CMK (cell line): ENCODE data around the genes THPO and CHRD.

DNA sequence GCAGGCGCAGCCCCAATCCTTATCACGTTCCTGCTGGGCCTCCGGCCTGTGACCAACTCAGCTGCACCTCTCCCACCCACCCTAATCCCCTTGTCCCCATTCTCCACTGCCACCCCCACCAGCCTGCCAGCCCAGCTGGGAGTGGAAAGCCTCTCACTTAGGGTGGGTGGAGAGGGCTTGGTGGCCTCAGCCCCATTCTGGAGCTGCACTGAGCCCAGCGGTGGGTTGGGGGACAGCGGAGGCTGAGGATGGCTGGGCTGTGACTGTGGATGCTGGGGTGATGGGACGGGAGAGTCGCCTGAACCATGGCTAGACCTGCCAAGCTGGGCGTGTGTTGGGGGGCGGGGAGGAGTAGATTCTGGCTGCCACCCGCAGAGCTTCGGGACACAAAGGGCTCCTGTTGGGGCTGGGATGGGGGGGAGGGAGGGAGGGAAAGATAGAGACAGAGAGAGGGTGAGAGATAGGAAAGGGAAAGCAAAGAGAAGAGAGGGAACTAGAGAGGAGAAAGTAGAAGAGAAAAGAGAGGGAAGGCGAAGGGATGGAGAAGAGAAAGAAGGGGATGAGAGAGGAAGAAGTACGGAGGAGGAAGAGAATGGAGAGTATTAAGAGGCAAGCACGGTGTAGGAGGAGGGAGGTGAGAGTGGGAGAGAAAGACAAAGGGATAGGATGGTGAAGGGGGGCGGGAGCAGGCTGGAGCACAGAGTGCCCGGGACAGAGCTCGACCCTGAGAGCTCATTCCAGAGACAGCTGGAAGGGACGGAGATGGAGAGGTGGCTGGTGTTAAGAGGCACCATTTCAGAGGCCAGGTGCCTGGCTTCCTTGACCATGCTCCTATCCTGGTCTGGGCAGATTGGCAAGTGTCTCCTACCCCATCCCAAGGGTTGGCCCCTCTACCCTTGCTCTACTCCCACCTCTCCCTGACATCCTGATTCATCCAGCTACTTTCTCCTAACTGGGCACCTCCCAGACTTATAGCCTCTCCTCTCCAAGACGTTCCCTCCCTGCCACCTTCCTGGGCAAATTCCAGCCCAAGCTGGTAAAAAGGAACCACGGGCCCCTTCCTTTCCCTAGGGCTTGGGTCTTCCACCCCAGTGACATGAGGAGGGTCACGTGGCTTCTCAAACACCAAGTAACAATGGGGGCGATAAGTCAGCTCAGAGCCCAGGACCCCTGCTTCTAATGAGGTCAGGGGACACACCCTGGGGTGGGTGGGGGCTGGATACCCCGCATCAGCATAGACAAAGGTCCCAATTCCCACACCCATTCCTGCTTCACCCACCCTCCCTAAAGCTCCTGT is 1.4 kb downstream of the CLCN2 start:
- RRBS = no CpG with 5 or more reads among the region's 23 CpGs

DNA sequence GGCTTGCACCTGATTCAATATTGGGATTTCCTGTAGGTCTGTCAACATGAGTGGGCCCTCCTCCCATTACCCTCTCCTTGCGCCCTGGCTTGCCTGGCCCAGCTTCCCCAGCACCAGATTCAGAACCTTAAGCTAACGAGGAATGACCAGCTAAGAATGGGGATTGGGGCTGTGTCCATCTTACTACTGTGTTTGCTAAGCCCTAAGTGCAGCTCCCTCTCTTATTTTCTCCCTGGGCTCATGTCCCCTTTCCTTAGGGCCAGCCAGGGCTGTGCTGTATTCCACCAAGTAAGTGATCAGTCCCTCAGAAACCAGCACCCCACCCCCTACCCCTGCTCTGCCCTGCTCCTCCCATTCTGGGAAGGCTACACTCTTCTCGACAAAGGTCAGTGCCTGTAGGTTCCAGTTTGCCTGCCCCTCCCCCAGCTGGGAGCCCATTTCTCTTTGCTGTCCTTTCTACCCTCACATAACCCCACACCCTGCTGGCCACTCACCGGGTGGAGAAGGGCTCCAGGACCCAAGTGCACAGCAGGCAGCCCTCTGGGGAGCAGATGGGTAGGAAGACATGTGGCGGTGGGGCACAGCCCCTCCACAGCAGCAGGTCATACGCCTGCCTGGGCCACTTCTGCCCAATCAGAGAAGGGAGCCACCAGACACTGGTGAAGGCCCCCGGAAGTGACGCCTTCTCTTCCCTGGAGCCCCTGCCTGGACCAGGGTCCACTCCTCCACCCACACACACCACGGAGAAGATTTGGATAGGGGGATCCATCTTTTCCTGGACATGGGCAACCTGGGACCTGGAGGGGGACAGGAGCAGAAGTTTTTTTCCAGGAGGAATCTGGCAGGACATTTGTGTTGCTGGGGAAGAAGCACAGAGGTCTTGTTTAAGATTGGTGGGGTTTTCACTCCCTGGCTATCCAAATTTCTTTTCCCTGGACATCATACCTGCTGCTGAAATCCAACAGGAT is at the start of gene THPO:
THPO (minus strand) TSS at position 627 of the 968 bp plus-strand sequence.
- RRBS = no CpG with 5 or more reads among the region's 9 CpGs

DNA sequence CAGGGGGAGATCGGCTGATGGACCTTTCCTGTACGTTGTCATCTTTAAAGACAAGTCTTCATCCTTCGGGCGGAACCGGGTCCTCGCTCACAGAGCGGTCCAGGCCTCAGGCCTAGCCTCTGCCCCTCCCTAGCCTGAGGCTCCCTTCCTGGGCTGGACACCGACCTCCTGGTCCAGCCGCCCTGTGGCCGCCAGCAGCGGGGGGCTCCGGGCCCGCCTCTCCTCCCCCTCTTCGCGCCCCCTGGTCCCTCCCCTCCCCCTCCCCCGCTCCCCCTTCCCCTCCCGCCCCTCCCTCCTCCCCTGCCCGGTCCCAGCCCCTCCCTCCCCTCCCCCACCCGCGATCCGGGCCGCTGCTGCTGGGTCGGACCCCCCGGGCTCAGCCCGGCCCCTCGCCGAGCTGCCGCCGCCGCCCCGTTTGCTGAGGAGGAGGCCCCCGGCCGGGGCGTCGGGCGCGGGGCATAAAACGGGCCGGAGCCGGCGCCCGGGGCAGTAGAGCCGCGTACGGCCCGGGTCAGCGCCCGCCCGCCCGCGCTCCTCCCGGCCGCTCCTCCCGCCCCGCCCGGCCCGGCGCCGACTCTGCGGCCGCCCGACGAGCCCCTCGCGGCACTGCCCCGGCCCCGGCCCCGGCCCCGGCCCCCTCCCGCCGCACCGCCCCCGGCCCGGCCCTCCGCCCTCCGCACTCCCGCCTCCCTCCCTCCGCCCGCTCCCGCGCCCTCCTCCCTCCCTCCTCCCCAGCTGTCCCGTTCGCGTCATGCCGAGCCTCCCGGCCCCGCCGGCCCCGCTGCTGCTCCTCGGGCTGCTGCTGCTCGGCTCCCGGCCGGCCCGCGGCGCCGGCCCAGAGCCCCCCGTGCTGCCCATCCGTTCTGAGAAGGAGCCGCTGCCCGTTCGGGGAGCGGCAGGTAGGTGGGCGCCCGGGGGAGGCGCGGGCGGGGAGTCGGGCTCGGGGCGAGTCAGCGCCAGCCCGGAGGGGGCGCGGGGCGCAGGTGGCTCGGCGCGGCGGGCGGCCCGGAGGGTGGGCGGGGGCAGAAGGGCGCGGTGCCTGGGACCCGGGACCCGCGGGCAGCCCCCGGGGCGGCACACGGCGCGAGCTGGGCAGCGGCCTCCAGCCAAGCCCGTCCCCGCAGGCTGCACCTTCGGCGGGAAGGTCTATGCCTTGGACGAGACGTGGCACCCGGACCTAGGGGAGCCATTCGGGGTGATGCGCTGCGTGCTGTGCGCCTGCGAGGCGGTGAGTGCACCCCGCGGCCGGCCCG is at the start of gene CHRD:
CHRD (plus strand) TSS at position 487 of the 1,253 bp plus-strand sequence.
- RRBS = 49% methylated on average over 69 of the region's 151 CpGs

DNA sequence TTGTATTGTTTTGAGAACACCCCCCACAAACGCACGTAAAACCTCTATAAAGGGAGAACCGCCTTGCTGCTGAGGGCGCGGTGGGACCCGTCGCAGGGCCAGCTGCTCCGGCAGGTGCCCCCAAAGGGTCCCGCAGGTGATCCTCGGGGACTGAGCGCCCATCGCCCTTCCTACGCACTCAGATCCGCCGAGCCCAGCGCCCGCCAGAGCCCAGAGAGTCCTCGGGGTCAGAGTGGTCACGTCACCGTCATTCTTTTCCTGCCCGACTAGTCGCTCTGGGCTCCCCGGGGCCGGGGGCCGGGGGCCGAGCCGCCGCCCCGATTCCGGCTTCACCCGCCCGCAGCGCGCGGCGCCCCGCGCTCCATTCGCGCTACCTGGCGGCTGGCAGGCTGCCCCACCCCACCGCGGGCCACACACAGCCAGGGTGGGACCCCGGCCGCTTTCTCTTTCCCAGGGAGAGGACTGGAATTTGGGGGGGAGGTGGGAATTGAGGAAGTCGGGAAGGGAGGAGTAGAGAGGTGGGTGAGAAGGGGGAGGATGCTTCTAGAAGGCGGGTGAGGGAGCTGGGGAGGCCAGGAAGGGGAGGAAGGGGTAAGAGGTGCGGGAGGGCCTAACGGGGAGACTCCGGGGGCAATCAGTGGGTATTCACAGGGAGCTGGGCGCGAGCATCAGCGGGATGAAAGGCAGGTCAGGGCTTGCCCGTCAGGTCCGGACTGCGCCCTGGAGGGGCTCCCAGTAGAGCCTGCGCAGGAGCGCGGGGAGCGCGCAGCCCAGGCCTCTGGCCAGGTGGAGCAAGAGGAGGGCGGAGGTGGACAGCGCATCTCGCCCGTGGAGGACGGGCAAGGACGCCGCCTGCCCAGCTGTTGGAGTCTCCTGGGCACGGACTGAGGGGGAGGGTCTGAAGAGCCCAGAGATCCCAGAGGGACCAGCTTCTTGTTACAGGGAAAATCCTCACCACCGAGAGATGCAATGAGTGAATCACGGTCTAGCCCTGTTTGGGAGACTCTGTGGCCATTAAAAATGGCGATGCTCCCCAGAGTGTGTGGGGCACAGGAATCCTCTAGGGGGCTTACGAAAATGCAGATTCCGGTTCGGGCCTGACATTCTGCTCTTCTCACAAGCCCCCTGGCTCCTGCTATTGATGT is 35.9 kb upstream of the EPHB3 start:
- RRBS = 24% methylated on average over 15 of the region's 75 CpGs

DNA sequence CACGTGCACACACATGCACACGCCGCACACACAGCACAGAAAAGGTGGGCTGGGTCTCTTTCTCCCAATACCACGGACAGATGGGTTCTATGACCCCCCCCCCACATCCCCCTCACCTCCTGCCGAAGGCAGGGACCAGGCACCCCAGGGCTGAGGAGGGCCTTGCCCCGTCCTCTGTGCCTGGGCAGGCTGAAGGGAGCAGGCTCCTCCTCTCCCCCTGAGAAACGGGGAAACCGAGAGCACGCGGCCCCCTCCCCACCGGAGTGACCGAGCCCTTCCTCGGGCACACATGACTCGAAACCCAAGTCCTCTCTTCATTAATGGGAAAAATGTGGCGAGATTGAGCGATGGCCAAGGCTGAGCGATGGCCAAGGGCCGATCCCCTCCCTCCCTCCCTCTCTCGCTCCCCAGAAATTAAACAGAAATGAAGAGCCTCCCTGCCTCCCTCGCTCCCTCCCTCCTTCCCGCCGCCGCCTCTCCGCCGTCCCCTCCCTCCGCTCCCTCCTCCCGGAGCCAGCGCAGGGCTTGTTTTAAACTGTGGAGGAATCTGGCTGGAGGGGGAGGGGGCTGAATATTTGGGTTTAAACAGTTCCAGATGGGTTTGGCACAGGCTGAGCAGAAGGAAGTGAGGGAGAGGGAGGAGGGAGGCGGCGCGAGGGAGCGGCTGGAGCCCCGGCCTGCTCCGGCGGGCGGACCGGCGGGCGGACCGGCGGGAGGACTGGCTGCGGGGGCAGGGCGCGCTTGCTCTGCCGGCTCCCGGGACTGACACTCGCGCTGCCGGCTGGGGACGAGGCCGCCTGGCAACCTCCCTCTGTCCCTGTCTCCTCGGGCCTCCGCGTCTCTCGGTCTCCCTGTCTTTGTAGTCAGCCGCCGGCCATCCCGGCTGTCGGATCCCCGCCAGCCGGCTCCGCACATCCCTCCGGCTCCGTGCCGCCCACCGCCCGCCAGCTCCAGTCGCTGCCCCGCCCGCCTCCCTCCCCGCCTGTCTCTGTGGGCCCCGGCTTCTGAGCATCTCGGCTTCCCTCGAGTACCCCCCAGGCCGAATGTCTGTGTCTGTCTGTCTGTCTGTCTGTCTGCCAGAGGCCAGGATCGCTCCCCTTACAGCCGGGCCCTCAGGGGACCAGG is 7.3 kb downstream of the EPHB3 start:
- RRBS = 17% methylated on average over 22 of the region's 77 CpGs

- RRBS = no CpG with 5 or more reads among the region's 20 CpGs
These were observed 42.0 kb downstream of the EPHB3 start for GRCh38 chr3:184603462-184604099.

DNA sequence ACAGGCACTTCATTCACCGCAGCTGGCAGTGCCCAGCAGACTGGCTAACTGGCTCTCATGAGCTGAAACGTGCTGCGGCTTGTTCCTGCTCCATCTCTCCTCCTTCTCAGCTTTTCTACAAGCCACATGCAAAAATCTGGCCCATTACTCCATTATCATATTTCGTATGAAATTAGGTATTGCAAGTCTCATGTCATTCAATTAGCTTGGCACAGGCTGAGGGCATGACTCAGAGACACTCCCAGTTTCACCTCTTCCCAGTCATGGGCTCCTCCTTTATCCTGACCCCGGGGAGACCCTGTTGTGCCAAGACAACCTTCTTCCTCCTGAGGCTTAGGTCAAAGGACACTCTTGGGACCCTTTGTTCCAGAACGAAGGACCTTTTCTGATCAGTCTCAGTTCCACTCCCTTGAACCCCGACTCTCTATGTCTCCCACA is 59.9 kb downstream of the MAGEF1 start:
- RRBS = no CpG with 5 or more reads among the region's 7 CpGs

DNA sequence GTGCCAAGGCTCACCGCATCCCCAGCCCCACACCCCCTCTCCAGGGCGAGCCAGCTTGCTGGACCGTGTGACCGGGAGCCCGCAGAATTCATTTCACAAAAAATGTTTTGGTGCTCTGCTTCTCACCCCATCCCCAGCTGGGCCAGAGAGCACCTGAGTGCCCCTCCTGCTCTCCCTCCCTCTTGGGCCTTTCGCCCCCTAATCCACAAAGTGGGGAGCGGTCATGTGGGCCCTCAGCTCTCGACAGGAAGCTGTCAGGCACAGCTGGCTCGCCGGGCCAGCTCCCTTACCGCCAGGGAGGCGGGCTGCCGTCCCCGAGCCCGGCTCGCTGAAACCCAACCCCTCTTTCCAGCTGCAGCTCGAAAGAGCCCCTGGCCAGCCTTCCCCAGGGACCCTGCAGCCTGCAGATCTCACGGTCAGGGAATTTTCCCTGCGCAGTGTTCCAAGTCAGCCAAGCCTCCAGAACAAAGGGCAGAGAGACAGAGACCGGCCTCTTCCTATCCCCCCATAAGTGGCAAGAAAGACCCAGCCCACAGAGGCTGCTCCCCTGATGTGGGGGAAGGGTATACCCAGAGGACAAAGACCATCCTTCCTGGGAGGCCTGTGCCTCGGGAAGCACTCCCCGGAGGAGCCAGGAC is 32.9 kb downstream of the MAGEF1 start:
- RRBS = 57% methylated on average over 6 of the region's 22 CpGs

DNA sequence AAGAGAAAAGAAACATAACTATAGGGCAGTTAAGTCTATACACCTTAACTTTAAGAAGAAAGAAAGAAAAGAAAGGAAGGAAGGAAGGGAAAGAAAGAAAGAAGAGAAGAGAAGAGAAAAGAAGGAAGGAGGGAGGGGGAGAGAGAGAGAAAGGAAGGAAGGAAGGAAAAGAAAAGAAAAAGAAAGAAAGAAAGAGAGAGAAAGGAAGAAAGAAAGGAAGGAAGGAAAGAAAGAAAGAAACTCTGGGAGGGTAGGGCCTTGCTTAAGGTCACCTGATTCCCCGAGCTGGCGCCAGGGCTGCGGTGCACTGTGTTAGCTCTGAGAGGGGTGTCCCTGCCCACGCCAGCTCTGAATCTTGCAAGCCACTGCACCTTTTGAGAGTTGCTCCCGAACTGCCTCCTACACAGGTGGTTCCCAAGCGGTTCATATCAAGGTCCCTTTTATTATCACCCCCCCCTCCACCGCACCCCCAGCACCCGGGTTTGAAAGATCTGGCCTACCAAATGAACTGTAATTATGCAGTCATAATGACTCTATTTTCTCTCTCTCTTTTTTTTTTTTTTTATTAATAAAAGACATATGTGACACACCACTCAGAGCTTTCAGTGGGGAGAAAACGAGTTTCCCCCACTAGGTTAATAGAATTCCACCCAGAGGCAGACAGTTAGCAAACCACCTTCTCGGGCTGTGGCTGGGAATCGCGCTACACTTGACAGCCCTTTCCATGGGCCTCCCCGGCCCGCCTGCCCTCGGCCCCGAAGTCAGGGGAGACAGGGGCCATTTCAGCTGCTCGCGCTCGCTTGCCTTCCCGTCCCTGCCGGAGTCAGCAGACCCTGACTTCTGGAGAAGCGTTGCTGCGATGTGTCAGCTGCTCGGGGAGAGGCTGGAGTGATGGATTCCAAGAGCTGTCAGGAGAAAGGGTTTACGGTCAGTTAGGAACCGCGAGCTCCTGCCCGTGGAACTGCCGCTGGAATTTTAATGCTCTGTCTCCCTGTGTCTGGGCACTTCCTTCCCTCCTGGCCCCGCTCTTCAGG is 38.9 kb upstream of the VPS8 start:
- RRBS = 75% methylated on average over 4 of the region's 30 CpGs

GRCh38 chr3:184786683-184786970 is 25.3 kb upstream of the VPS8 start:
- RRBS = 2% methylated on average over 3 of the region's 4 CpGs

DNA sequence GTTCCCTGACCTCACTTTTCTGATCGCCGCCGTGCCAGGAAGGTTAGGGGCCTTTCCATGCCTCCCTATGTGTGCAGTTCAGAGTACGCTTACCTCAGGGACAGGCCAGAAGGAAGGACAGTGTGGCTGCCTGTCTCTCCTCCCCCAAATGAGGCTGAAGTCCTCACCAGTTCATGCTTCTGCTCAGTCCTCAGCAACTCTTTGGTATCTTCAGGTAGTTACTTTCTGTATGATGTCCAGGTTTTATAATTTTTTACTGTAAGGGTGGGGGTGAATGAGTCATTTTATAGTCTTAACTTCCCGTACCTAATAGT is 98.7 kb downstream of the VPS8 start:
- RRBS = no CpG with 5 or more reads among the region's 5 CpGs

- RRBS = no CpG with 5 or more reads among the region's 5 CpGs
These were observed 38.5 kb upstream of the MAP3K13 start for GRCh38 chr3:185324371-185324801.

DNA sequence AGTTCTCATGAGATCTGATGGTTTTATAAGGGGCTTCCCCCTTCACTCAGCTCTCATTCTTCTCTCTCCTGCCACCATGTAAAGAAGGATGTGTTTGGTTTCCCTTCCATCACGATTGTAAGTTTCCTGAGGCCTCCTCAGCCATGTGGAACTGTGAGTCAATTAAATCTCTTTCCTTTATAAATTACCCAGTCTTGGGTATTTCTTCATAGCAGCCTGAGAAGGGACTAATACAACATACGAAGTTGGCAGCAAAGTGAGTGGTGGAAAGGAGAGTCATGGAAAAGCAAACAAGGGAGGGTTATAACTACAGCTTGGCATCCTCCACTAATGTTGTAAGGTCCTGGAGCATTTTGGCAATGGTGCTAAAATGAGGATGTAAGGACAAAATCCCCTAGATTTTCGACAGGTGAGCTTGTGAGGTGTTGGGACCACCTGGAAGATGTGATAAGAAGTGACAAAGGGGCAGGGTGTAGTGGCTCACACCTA is 5.8 kb upstream of the TMEM41A start:
- RRBS = no CpG with 5 or more reads among the region's 3 CpGs

DNA sequence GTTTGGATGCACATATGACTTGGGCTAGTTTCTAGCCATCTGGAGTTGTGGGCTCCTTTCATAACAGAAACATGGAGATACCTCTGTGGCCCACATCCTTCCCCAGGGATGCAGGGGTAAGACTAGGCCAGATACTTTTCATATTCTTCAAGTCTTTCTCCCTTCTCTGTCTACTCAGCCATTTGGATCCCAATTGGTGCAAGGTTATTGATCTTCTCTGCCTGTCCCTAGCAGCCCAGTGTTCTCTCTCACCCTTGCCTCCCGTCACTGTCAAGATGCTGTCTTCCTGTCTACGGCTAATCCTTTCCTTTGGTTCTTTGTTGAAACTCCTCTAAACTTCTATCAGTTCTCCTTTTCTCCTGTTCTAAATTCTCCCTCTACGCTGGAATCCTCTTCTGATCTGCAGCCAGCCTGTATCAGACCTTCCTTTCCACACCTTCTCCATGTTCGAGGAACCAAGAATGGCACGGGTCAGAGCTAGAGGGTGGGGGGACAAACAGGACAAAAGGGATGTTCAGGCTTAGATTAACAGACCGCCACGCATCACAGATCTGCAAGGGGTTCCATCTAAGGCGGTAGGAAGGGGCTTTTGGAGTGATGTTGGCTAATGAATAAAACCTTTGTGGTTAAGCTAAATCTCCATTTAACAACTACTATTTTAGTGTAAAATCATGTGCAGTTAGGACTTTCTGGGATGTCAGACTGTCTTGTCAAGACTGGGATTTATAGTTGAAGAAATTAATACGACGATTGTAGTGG is 51.4 kb downstream of the SENP2 start:
- RRBS = no CpG with 5 or more reads among the region's 10 CpGs

GRCh38 chr3:185645088-185645968 is 59.2 kb downstream of the SENP2 start:
- RRBS = no CpG with 5 or more reads among the region's 28 CpGs

- RRBS = no CpG with 5 or more reads among the region's 5 CpGs
These were observed 59.9 kb downstream of the SENP2 start for GRCh38 chr3:185645986-185646459.

DNA sequence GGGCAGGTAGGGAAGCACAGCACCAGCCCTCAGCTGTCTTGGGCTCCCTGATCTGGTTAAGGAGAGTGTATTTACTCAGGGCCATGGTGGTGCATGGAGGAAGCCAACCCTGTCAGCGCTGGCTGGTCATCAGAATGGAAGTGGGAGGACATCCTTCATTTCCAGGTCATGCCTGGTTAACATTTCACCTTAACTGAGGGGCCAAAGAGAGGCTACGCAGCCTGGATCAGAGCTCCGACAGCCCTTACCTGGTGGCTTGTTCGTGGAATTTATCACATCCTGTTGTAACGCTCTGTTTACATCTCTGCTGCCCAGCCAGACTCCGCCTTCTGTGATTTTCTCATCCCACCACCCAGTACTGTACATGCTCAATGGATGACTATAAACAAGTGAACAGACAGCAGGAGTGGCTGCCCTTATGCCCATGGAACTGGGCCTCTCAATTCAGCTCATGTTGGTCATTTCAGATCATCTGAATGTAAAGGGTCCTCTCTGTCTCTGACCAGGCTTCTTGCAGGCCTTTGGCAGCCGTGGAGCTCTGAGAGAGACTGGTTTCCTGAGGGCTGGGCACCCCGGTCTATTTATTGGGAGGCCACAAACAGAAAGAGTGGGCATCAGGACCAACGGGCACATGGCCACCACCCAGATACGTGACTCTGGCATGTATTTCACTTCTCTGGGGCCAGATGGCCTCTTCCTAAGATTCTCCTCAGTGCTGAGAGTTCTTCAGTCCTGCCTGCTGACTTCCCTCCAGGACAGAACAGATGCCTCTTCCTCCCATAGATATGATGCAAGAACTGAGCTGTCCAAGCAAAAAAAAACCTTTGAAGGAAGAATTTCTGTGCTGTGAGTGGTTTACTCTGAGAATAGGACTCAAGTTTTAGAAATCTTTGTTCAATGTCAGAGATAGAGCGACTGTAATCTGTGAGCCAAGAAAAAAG is 108.0 kb downstream of the IGF2BP2 start:
- RRBS = no CpG with 5 or more reads among the region's 11 CpGs

GRCh38 chr3:185728021-185728431 is 96.8 kb downstream of the IGF2BP2 start:
- RRBS = no CpG with 5 or more reads among the region's 13 CpGs

DNA sequence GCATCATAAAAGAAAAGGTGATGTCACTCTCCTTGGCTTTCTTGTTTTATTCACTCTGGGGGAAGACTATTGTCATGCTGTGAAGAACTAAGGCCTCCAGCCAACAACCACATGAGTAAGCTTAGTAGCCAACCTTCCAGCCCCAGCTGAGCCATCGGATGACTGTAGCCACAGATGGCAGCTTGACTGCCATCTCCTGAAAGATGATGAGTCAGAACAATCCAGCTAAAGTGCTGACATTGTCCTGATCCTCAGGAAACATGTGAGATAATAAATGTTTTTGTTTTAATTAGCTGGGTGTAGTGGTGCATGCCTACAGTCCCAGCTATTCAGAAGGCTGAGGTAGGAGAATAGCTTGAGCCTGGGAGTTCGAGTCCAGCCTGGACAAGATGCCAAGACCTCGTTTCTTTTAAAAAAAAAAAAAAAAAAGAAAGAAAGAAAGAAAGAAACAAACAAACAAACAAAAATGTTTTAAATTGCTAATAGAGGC is 17.1 kb downstream of the IGF2BP2 start:
- RRBS = no CpG with 5 or more reads among the region's 3 CpGs

GRCh38 chr3:185825084-185825943 is 472 bp upstream of the IGF2BP2 start:
- RRBS = 55% methylated on average over 41 of the region's 126 CpGs